Placental pericyte (primary cell): Measurements from ENCODE around the gene LYSMD2.

GRCh38 chr15:47299874-47300564, 417.3 kb upstream of the SEMA6D start:
- CAGE, long polyA plus RNA: no peak

DNA sequence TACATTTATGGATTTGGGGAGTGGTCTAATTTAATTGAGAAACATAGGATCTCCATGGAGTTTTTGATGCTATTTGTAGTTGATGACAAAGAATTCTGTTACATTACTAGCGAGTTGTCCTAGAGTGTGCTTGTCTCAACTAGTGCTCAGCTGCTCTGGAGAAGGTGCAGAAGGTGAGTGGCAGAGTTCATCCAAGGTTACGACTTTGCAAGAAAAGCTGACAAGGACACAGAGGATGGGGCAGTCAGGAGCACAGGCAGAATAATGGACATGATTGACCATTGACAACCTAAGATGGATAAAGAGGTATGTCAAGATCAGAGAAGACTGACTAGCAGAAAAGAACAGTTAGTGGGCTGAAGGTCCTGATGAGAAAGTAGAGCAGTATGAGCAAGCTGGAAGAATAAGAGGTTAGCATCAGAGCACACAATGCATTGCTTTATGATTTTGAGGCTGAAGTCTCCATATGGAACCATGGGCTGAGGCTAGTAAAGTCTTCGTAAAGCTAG, 35.9 kb downstream of the SEMA6D start:
- CAGE, long polyA plus RNA: no peak

DNA sequence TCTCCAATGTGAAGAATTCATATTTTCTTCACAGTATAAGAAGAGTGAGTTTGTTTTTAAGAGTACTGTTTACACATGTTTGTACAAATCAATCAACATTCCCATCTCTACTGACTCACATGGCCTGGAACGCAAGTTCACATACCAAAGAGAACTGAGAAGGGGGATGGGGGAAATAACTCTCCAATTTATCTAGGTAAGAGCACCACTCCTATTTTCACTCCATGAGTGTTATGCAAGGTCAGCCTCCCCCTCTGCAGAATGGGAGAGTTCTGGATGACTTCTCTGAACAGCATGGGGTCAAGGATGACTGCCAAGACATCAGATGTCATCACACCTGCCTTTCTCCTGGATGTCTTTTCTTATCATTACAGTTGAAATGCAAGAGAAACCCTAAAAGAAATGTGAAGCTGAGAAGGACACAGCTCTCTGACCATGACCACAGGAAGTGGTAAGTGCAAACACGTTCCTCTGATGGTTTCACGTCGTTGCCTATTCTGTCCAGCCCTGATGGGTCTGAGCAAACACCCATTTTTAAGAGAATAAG, 95.2 kb downstream of the SEMA6D start:
- CAGE, long polyA plus RNA: no peak

GRCh38 chr15:48330721-48331247, 445 bp upstream of the DUT start:
- CAGE, long polyA plus RNA: no peak

DNA sequence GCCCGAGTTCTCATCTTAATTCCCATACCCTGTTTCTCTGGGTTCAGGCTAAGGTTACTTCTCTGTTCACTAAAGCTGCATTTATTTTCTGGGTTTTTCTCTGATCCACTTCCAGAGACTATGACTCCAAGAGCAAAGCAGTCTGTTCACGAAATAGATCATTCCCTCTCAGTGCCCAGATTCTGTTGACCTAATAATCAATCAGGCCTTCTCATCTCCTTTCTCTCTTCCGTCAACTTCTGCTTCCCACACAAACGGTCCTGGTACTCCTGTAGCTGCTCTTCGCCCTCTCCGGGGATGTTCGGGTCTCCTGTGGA, 61.3 kb downstream of the DUT start:
- CAGE, long polyA plus RNA: no peak

GRCh38 chr15:48536643-48537330, 108.7 kb downstream of the FBN1 start:
- CAGE, long polyA plus RNA: no peak

DNA sequence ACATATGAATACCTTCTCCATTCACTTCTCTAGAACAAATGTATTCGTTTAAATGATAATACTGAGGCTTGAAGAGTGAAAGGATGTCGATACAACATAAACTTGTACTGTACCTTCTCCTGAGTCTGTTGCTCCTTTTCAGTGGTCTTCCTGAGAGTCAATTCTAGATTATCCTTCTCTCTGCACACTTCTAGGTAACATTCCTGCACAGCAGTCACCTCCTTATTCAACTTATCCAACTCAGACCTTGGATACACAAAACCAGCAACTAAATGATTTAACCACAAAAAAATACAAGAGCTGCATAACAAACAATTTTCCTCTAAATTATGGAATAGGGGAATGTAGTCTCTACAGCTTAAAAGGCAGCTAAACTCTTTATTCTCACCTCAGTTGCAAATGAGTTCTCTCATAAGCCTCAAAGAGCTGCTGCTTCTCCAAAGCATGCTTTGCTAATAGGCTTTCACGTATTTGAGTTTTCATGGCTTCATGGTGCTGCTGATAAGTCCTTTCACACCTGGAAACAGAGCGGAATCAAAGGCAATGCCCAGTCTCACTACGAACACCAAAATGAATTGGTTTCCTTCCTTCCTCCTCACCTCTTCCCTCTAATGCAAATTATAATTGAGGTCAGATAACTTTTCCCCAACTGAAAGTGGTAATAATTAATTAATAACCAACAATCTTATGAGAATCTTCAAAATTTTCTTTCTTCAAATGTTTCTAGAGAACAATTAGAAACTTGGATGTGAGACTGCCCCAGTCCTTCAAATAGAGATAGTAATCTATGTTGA, 43.7 kb downstream of the CEP152 start:
- CAGE, long polyA plus RNA: no peak

DNA sequence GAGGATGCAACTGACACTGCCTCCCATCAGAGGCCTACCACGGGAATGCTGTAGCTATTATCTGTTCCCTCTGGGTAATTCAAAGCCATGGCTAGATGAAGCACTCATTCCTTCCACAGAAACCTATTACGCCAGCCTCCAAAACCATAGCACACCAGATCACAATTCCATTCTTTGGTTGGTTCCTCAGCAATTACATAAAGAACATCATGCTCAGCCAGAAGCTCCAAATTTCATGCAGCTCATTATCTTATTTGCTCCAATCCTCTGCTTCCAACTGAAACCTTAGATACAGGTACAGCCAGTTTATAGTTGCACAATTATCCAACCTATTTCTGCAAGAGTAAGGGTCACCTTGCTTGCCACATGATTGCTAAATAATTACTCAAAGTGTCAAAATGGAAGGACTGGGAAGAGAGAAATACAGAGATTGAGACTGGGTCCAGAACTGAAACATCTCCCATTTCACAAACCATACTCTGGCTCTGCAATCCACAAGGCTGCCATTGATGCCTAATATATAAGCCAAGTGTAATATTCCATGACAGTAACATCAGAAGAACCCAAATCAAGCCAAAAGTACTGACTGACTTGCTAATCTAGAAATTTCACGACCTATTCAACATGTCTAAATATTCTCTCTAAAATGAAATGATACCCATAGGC, 23.4 kb upstream of the SHC4 start:
- CAGE, long polyA plus RNA: no peak

GRCh38 chr15:49240654-49241614, 70.9 kb downstream of the GALK2 start:
- CAGE, long polyA plus RNA: no peak

- CAGE, long polyA plus RNA: no peak
Observed at GRCh38 chr15:49279799-49280200, 109.8 kb downstream of the GALK2 start.

- CAGE, long polyA plus RNA: no peak
Observed at GRCh38 chr15:49906680-49907088, 212.3 kb downstream of the ATP8B4 start.

DNA sequence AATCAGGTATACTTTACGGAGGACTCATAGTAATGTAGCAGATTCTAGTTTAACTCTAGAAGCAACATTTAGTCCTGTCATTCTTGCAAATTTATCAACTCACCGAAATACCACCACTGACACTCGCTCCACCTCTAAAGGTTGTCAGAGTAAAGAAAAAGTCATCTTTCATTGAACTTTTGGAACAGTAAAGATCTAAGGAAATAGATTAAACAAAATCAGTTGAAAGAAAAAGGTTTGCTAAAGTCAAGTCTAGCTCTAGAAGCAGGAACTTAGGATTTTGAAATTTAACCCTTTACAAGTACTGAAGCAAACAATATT, 8.8 kb downstream of the ATP8B4 start:
- CAGE, long polyA plus RNA: no peak

DNA sequence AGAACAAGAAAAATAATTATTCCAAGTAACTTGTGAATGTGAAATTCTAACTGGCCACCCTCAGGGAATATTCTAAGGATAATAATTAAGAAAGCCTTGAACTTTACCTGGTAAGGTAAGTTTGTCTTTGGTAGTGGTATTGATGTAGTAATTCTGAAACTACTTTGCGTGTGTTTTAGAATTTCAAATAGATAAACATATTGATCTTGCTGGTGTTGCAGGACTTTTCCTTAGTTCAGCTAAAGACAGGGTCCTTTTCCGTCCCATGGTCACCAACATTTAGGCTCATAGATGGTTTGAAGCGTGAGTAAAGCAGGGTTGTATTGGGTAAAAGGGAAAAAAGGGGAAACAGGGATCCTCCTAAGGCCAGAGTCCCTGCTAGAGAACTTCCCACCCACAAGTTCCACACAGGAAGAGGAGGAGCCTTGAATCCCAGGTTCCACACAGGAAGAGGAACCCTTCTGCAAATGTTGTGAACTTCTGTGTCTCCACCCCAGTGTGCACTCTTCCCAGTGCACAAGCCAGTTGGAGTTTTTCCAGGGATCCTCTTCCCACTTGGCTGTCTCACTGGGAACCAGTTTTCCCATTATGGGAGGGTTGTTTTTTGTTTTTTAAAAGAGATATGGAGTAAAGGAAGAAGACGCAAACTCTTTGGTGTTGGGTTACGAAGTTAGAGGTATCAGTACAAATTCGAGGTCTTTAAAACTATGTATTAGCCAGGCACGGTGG, 27.6 kb upstream of the ATP8B4 start:
- CAGE, long polyA plus RNA: no peak

DNA sequence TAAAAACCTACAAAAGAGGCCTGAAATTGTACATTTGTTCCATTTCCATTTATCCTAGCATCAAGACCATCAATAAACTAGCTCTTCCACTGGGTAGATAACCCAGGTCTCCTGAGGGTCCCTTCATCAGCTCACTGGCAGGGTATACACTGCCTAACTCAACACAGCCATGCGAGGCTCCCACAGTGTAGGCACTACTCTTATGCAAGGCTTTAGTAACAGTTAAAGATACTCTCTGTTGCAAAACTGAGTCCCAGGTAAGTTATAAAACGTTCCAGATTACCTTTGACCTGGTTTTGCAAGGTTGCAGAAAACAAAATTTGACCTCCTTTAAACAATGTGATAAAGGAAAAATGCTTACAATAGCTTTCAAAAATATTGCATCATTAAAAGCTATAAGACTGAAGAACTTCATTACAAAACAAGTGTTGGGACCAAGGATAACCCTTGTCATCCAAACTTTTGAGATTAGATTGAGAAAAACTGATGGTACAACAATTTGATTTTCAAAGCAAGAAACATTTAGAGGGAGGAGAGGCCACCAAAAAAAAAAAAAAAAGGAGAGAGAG, 5.5 kb downstream of the SLC27A2 start:
- CAGE, long polyA plus RNA: no peak

DNA sequence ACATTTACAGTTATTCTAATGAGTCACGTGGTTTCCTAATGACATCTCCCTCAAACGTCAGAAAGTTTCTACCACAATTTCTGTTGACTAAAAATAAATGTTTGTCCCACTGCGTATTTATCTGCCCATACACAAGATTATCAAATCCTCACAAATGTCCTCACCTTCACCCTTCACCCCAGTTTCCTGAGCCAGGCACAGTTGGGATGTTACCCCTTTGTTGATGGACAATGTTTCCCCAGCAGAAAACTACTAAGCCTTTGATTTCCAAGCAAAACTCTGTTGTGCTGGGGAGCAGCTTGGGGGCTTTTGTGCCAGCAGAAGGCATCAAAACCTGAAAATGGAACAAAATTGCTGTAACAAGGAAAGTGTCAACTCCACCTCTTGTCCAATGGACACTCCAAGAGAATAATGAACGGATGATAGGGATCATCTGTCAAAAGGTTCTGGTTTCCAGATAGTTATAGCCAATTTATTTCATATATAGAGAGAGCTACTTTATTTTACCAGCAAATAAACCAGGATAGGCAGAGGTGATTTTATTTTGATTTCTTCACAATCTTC, 16.2 kb downstream of the HDC start:
- CAGE, long polyA plus RNA: no peak

DNA sequence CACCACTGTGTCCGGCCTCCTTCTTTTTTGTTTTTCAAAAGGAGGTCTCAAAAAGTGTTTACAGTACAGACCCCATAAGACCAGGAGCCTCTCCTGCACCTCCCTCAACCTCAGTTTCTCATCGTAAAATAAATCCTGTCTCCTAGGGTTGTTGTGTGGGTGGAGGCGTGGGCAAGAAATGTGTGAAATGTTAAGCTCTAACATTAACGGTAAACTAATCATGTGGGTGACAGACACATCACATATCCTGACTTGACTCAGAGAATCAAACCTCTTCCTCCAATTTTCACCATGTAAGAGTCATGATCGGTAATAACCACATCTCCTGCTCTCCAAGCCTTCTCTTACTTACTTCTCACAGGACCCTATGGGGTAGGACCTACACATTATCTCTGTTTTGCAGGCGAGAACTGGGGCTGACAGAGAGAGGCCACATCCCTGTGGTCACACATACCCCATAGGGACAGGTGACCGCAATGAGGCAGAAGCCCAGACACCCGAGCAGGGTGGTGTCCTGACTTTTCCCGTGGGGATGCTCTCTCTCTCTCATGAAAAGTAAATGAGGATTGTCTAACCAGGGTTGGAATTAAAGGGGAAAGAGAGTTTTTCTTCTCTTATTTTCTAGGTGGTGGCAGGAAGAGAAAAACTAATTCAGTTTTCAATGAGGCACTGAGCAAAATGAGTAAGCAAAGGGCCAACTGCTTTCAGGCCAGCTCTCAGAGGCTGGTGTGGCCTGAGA, 5.1 kb downstream of the HDC start:
- CAGE, long polyA plus RNA: no peak

- CAGE, long polyA plus RNA: no peak
Observed at GRCh38 chr15:50343899-50344538, 11.0 kb downstream of the GABPB1 start.

DNA sequence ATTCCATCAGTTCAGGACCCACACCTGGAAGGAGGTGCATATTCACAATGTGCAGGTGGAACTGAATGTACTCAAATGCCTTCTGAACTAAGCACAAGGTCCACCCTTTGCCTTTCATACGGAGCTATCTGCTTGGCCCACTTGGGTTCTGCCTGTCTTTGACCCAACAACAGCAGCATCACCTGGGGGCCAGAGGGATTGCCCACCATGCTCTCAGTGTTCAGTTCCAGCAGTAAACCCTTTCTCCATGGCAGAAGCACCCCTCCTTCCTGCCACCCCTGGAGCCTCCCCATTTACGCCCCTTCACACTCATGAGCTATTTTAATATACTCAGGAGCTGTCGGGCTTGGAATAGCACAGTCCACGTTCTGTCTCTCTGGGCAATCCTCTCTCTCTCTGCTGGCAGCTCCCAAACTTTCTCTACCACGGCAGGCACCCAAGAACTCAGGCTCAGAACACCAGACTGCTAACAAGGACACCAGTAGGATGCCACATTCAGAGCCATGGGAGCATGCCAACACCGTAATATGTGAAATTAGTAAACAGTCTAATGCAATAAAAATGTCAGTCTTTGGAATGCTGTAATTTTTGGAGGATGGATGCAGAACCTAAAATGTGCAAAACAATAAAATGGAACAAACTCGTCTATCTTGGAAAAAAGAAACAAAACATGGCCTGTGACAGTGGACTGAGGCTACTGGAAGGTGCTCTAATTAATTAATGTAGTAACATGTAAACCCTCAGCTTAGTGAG, 19.4 kb downstream of the TNFAIP8L3 start:
- CAGE, long polyA plus RNA: no peak

- CAGE, long polyA plus RNA: no peak
Observed at GRCh38 chr15:51577061-51577401, 45.5 kb downstream of the DMXL2 start.

GRCh38 chr15:51737542-51737974, at the start of gene LYSMD2:
Gene LYSMD2, minus strand, starts transcription at chr15:51737655.
- CAGE, long polyA plus RNA: no peak